LNCaP clone FGC (cell line): ENCODE results near the gene RELN.

GRCh38 chr7:103310097-103310844 is 13.0 kb downstream of the PMPCB start:
- RRBS, 2 experiments: no CpG with 5 or more reads among the region's 6 CpGs

- RRBS, 2 experiments: no CpG with 5 or more reads among the region's 7 CpGs
Measured at GRCh38 chr7:103369744-103370402, 22.4 kb downstream of the PSMC2 start.

DNA sequence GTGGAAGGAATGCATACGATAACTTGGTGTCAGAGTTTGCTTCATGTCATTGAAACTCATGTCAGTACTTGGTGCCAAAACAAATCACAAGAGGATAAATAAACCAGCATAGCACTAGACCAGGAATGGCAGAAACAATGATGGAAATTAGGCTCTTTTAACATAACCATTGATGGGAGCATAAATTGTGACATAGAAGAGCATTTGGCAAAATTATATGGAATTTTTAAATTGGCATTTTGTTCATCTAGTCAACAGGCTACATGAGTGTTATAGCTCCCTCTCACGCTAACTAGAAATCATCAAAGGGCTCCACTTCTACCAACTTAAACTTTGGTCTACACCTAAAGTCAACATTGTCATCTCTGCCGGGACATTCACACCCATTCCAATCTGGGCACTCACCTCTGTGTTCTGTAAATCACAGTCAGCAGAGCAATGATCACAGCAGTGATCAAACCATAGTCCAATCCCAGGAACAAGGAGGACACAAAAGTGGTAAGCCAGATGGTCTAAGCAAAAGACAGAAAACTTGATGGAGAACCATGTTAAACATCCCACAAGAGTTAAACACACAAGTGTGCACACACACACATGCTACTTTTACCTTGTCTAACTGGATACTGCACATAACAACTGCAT is 41.3 kb downstream of the PSMC2 start:
- RRBS, 2 experiments: no CpG with 5 or more reads among the region's 3 CpGs

DNA sequence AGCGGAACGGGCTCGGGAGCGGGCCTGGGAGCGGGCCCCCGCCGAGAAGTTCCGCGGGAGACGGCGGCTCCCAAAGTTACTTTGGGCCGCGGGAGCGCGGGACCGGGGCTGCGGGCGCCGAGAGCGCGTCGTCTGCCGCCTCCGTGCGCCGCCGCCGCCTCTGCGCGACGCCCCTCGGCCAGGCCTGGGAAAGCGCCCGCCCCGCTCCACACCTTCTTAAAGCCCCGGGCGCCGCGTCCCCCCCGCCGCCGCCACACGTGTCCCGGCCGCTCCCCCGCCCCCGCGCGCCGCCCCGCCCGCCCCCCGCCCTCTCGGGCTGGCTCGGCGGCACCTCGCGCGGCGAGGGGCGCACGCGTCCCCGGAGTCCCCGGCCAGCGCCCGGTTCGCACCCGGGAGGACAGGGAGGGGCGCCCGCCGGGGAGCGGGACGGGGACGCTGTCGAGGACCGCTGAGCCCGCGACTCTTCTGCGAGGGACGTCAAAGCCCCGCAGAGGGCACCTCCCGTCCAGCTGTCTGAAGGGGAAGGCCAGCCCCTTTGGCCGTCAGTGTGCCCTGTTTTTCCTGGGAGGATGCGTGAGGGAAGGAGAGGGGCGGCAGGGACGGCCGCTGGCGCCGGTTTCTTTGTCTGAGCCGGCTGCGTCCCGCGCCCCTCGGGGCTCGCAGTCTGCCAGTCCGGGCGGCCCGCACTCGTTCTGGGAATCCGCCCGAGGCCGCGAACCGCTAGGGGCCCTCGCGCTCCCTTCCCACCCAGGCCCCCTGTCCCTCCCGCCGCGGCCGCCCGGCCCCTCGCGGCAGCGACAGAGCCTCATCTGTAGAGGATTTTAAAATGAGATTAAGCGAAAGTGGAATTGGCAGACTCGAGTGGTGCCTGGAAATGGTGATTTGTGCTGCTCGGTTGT is at the start of gene RELN:
Gene RELN (minus strand): TSS at position 188 of the 899 bp plus-strand sequence.
- RRBS, 2 experiments: 7 to 12% methylated on average over 32 to 42 of the region's 118 CpGs

DNA sequence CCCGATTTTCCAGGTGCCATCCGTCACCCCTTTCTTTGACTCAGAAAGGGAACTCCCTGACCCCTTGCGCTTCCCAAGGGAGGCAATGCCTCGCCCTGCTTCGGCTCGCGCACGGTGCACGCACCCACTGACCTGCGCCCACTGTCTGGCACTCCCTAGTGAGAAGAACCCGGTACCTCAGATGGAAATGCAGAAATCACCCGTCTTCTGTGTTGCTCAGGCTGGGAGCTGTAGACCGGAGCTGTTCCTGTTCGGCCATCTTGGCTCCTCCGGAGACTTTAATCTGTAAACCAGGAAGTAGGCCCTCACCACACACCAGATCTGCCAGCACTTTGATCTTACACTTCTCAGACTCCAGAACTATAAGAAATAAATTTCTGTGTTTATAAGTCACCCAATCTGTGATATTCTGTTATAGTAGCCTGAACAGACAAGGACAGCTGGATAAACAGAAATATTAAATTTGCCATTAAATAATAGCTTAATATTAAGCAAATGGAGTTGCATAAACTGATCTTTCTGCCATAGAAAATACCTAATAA is 235.1 kb downstream of the LHFPL3 start:
- RRBS, 2 experiments: no CpG with 5 or more reads among the region's 15 CpGs

DNA sequence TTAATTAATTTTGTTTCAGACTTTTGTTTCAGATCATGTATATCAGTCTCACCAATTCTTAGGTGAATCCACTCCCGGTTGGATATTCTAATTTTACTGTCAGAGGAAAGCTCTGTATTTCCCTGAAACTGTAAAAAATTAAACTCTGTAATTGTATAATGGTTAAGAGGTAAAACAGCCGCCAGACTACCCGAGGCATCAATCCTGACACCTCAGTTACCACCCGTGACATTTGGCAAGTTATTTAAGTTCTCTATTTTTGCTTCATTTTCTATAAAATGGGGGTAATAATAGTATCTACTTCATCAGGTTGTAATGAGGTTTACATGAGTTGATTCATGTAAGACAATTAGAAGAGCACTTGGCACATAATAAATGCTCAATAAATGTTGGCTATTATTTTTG is 303.6 kb upstream of the KMT2E start:
- RRBS, 2 experiments: no CpG with 5 or more reads among the region's 4 CpGs

- RRBS, 2 experiments: no CpG with 5 or more reads among the region's 2 CpGs
Measured at GRCh38 chr7:104929122-104929442, 84.9 kb upstream of the KMT2E start.

DNA sequence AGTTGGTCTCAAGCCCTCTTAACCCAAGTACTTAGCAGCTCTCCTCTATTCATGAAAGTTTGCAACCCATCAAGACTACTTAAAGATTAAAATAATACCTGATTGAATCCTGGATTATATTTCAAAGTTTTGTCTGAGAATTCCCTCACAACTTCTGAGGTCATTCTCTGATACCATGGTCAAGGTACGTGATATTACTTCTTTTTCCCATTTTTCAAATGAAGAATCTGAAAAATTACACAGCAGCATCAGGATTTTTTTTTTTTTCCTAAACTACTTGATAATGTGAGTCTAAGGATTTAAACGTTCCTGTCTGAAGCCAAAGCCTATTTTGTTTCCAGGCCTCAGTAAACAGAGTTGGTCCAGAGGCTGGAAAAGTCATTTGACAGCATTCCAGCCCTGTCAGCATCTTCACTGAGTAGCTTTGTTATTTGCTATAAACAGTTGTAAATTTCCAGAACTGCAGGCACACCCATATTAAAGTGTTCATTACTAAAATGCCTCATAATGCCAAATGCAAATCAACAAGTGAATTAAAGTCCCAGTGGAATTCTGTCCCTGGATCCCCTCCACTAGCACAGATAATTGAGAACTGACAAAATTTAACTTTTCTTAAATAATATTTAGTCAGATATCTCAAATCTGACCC is 35.6 kb upstream of the KMT2E start:
- RRBS, 2 experiments: no CpG with 5 or more reads among the region's 2 CpGs

DNA sequence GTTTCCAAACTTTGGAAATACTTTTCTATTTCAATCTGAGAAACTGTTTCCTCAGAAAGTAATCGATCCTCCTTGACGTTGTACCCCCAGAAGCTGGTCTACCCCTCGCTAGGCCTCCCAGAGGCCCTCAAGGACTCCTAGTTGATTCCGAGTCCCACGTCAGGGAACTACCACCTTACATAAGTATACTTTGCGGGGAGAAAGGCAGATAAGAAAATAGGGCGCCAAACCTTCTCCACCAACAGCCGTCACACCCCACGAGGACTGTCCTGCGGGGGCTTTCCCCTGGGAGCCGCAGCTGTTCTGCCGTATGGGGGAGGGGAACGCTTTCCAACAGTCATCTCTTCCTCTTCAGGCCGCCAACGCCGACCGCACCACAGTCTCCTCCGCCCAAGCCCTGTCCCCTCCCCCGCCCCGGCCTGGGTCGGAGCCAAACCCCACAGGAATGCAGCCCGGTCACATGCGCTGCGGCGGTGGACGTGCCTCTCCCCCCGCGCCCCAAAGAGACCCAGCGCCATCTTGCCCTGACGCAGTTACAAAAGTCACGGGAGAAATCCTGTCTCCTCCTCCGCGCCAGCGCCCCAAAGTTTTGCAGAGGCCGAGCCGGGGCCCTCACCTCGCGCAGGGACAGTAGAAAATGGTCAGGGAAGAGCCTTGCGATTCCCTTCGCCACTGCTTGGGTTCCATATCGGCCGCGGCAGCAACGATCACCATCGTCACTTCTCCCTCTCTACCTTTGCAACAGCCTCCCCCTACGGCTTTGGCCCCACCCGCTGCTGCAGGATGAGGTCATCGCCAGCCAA is 1.5 kb upstream of the KMT2E start:
- RRBS, 2 experiments: no CpG with 5 or more reads among the region's 48 CpGs

GRCh38 chr7:105078067-105078518 is 64.1 kb downstream of the KMT2E start:
- RRBS, 2 experiments: no CpG with 5 or more reads among the region's 1 CpG

DNA sequence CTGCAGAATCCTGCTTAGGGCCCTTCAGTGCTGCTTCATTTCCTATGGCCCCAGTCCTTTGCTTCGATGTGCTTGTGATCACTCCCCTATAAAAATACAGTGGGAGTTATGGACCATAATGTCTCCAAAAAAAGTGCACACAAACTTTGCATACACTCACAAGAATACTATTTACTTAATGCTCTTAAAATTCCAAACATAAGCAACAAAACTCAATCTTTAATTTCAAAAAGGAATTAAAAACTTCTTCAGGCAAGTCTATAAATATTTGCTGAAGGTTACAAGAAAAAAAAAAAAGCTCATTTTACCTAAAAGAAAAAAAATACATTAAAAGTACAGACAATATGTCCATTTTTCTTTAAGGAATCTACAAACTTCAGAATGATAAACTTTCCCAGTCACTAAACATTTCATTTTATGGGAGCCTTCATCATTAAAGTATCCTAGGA is 79.7 kb downstream of the SRPK2 start:
- RRBS, 2 experiments: no CpG with 5 or more reads among the region's 1 CpG

- RRBS, 2 experiments: no CpG with 5 or more reads among the region's 26 CpGs
Measured at GRCh38 chr7:105678754-105679582, 97.7 kb upstream of the EFCAB10 start.

GRCh38 chr7:105748131-105748421 is 128.3 kb downstream of the ATXN7L1 start:
- RRBS, 2 experiments: no CpG with 5 or more reads among the region's 2 CpGs

DNA sequence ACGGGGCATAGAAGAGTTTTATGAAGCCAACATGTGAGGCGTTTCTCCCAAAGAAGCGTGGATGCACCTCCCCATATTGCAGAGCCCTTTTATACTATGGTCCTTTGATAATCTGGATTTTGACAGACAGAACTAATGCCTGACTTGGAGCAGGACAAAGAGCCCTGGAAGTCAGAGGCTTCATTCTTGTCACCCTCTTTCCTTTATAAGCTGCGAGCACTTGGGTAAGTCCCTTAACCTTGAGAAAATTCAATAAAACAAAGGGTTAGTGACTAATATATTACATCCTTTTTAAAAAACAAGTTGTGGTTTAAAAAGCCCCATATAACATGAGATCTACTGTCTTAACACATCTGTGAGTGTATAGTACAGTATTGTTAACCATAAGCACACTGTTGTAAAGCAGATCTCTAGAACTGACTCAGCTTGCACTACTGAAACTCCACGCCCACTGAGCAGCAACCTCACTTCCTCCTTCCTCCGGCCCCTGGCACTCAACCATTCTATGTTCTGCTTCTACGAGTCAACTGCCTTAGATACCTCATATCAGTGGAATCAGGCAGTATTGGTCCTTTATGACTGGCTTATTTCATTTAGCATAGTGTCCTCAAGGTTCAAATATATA is 67.3 kb downstream of the ATXN7L1 start:
- RRBS, 2 experiments: no CpG with 5 or more reads among the region's 7 CpGs

GRCh38 chr7:105875850-105876378 is 485 bp downstream of the ATXN7L1 start:
- RRBS, 2 experiments: 0 to 3% methylated on average over 1 to 2 of the region's 10 CpGs

DNA sequence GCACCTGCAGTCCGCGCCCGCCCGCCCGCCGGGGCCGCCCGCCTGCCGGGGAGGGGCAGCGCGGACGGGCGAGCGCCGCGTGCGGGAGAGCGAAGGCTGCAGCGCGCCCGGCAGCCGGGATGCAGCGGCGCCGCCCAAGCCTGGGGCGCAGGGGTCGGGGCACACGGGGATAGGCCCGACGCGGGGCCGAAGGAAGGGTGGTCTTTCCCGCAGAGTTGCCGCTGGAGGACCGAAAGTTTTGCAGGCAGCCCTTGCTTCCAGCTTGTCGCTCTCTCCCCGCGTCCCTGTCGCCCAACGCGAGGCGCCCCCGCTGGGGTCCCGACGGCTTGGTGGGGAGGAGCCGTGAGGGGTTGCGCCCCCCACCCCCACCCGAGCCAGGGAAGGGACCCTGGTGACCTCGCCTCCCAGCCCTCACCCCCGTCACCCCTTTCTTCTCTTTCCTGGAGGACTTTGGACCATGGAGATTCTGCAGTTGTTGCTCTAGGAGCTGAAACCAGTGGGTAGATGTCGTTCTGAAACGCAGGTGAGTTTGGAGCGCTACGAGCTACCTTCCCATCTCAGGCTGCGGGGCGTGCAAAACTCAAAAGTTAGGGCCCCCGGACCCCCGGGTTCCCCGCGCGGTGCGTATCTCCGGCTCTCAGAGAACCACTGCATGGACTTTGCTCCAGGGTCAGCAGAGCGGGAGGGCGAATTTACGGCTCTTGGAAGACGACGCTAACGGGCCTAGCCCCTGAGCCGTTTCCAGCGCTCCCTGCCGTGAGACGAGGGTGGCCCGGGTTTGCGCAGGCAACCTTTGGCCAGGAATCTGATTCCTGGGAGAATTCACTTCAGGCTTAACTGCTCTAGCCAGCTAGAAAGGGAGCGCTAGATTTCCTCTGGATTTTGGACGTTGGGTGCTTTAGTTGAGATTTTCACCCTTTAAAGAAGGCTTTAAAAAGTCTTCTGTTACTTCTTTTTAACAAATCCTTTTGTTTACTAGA is 626 bp upstream of the ATXN7L1 start:
- RRBS, 2 experiments: under 1 to 2% methylated on average over 19 of the region's 77 CpGs

DNA sequence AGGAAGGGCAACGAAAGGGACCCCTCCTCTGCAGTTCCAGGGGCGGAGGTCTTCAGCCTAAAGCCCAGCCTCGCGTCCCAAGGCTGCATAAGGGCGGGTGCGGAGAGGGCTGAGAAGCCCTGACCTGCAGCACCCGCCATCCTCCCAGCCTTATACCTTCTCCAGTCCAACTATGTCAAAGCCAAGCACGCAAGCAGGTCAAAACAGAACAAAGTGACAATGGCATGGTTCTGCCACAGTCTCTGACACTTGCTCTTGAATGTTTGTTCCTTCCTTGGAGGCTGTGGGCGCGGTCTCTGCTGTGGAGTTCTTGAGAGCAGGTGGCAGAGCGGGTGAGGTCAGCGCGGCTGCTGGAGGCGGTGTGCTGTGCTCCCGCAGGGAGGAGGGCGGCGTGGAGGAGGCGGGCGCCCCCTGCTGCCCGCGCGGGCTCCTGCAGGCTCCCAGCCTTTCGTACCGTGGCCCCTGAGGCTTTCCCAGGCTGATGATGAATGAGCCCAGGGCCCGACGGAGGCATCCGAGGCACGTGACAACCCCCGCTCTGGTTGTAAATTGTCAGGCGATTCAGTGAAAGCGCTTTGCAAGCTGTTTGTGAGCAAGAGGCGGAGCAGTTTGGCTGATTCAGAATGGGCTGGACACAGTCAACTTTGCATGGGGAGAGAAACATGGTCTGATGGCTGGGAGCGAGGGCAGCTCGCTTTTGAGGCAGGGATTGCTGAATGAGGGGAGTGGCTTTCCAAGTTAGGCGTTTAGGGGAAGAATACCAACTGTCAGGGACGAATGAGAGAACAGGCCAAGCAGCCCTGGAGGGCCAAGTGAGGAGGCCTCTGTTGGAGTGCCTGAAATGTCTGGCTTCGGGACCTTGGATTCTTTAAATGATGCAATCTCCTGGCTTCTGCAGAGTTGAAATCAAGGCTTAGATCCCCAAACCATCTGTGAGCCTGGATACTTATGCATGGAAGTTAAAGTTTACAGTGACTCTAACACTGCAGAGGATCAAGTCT is 46.5 kb downstream of the CDHR3 start:
- RRBS, 2 experiments: no CpG with 5 or more reads among the region's 37 CpGs

- RRBS, 2 experiments: 0% methylated on average over 1 of the region's 8 CpGs; no CpG with 5 or more reads in 1 of the 2 experiments
Measured at GRCh38 chr7:106071965-106072585, 40.0 kb downstream of the SYPL1 start.

GRCh38 chr7:106074240-106074775 is 37.8 kb downstream of the SYPL1 start:
- RRBS, 2 experiments: no CpG with 5 or more reads among the region's 13 CpGs

DNA sequence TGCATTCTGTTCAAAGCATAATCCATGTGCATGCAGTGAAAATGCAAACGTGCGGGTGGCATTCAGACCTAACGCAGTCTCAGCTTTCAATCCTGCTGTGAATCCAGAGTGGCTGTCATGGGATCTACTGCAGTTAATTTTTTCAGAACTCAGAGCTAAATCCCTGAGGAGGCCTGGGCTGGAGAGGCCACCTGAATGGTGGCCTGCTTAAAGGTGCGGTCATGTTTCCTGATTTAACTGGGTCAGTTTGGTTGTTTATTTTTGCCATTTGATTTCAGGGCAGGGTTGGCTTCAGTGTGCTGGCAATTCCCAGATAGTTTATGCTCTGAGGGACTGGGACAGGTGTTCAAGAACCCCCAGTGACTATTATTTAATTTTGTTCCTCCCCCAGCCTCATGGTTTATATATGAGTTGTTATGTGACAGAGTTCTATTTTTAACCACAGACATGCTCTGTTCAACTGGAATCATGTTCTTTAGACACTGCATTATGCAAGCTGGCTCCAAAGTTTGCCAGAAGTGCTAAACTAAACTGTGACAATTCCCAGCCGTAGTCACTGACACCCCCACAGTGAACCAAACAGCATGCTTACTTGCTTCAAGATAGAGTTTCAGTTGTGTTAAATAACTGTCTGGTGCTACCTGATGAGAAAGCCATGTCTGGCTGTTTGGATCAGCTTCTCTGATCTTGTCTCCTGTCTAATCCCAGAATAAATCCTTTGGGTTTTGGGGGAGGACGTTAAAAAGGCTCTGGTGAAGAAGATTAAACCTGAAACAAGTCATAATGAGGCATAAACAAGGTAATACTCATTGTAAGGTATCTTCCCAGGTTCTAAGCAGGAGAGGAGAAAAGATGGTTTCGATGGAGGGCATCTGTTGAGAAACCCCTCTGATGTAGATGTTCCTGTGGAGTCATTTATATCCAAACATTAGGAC is 27.7 kb upstream of the SYPL1 start:
- RRBS, 2 experiments: no CpG with 5 or more reads among the region's 7 CpGs